HT-29 (cell line): ENCODE measurements around the genes AZGP1, COPS6, MBLAC1 and GIGYF1.

DNA sequence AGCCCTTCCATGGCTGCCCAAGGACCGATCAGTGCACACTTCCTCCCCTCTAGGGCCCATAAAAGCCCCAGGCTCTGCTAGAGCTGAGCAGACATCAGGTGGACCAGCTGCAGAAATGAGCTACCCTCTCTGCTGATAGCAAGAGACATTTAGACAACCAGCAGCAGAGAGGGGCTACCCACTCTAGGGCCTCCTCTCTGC is 4.5 kb upstream of the CYP3A43 start:
- RAMPAGE, long total RNA = no peak

DNA sequence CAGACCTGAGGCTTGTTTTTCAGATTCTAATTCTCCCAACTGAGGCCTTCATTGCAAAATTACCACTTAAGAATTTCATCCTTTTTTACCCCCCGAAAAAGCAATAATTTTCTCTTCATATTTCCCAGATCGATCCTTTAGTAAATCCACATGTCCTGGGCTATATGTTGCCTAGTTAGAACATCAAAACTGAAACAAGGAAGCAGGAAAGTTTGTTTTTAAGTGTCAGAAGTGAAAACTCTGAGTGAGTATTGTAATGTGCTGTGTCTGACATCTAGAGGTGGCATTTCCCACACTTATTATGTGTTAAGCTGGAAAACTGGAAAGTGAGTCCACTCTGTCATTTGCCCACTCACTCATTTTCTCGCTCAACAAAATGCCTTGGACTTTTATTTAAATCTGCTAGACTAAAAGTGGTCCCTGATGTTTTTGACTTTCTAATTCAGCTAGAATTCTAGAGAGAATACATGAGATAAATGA is 10.1 kb downstream of the CYP3A43 start:
- RAMPAGE, long total RNA = no peak

DNA sequence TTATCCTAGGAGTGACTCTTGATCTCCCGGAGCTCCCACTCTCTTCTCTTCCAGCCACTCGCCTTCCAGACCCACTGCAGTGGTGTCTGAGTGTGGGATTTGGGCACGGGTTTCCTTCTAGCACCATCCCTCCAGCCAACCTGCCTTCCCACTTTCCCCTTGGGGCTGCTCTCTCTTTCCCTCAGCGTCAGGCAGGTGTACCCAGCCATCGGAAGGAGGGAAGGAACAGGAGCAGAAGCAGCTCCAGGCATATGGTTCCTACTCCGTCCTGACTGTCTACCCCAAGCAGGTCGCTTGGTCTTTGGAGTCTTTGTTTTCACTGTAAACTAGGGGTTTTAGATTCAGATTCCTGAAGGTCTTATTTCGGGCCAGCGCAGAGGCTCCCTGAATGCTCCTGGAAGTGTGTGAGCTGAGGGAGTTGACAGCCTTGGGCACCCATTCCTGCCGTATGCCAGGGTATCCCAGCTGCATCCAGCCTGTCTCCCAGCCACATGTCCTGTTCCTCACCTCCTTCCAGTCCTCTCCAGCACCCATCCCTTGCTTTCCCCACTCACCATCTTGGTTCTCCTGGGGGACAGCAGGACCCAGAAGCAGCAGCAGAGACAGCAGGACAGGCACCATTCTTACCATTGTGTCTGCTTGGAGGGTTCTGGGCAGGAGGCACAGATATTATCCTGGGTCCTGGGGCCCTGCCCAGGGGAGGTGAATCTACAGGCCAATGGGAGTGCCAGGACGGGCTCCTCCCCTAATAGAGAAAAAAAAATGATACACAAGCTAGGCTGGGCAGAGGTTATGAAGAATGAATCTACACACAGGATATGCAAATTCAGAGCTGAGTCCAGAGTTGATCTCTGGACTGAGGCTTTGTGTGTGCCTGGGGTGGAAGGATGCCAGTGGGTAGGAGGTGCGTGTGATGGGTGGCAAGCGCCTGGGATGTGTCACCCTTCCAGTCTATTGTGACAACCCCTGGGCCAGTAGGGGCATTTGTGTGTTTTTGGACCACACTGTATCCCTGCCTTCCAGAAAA is at the start of gene AZGP1:
Gene AZGP1, minus strand, starts transcription at position 641 of the 1,027 bp plus-strand sequence.
- RAMPAGE, long total RNA = no peak

- RAMPAGE, long total RNA = no peak
Measured at GRCh38 chr7:100029795-100030084, 14.3 kb downstream of the ZKSCAN1 start.

- RAMPAGE, long total RNA = no peak
Measured at GRCh38 chr7:100088214-100088802, 461 bp upstream of the COPS6 start.

DNA sequence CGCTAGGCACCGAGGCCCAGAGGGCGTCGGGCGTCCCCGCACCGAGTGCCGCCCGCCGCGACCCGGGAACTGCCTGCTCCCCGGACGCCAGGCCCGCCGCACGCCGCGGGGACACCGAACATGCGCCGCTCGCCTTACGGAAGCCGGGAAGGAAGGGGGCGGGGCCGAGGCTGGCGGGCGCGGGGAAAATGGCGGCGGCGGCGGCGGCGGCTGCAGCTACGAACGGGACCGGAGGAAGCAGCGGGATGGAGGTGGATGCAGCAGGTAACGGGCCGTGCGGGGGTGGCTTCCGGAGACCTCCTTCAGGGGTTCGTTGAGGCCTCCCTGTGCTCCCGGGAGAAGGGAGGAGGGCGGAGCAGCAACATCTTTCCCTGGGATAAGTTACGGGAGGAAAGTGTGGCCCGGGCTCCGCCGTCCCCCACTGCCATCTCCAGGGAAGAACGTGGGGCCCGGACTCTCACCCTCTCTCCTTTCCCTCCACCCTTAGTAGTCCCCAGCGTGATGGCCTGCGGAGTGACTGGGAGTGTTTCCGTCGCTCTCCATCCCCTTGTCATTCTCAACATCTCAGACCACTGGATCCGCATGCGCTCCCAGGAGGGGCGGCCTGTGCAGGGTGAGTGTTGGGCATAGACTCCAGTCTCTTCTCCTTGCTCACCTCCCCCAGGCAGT is at the start of gene COPS6:
Gene COPS6, plus strand, starts transcription at position 167 of the 669 bp plus-strand sequence.
- RAMPAGE, long total RNA = start-site peak on the plus strand centred at position 181 of the sequence, 11 bp wide, 172 and 88 reads in 2 replicates

DNA sequence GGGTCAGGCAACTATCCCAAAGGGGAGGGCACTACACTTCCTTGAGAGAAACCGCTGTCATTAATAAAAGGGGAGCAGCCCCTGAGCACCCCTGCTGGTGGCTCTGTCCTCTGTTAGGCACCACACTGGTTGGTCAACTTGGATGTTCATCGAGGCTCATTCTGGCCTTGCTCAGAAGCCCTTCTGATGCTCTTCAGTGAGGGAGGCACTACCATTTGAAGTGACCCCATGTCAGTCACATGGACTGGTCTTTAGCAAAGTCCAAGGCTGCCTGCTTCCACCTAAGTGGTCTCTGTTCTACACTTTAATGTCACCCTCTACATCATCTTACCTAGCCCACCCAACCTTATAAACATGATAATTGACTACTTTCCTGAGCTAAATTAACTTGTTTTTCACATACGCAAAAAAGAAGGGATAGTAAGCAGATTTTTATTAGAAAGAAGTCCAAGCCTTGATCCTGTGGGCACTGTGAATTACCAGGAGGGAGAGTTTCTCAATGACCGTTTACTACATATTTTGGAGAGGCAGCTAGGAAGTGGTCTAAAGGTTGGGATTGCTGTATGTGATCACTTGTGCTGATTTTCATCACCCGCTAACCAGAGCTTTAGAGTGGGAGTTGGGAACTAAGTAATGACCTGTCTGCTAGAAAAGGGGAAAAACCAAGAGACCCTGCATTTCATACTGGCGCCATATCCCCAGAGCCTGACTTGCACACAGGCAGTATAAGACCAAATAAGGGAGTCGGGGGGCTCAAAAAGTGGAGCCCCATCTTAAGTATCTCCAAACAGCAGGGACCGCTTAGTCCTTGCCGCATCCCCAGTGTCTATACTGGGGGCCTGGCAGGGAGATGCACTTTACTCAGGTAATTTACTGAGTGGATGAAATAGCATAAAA is 3.3 kb downstream of the COPS6 start:
- RAMPAGE, long total RNA = no peak

DNA sequence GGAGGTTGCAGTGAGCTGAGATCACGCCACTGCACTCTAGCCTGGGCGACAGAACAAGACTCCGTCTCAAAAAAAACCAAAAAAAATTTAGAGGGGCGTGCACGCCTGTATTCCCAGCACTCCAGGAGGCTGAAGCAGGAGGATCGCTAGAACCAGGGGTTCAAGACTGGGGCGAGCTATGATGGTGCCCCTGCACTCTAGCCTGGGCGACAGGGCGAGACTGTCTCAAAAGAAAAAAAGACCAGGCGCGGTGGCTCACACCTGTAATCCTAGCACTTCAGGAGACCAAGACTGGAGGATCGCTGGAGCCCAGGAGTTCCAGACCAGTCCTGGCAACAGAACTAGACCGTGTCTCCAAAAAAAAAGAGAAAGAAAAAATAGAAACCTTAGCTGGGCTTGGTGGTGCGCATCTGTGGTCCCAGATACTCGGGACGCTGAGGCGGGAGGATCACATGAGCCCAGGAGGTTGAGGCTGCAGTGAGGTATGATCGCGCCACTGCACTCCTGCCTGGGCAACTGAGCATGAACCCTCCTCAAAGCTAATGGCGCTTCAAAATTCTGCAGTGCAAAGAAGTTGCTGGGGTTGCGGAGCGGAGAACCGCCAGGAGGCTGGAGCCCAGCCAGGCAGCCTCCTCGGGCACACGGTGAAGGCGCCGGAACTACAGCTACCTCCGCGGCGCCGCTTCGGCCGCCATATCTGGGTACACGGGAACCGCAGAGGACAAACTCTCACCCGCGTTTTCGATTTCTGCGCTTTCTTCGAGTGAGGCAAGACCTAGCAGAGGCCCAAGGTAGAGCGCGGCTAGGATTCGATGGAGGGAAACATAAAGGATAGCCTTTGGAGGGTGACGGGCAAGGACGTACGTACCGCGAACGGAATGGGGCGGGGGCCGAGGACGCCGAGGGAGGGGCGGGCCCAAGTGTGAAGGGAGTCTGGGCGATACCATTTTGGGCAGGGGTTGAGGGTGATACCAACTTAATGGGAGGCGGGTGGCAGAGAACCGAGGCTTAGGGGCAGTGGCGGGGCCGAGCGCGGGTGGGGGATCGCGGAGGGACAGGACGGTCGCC is at the start of gene MBLAC1:
Gene MBLAC1, plus strand, starts transcription at position 694 of the 1,068 bp plus-strand sequence.
- RAMPAGE, long total RNA = no peak

DNA sequence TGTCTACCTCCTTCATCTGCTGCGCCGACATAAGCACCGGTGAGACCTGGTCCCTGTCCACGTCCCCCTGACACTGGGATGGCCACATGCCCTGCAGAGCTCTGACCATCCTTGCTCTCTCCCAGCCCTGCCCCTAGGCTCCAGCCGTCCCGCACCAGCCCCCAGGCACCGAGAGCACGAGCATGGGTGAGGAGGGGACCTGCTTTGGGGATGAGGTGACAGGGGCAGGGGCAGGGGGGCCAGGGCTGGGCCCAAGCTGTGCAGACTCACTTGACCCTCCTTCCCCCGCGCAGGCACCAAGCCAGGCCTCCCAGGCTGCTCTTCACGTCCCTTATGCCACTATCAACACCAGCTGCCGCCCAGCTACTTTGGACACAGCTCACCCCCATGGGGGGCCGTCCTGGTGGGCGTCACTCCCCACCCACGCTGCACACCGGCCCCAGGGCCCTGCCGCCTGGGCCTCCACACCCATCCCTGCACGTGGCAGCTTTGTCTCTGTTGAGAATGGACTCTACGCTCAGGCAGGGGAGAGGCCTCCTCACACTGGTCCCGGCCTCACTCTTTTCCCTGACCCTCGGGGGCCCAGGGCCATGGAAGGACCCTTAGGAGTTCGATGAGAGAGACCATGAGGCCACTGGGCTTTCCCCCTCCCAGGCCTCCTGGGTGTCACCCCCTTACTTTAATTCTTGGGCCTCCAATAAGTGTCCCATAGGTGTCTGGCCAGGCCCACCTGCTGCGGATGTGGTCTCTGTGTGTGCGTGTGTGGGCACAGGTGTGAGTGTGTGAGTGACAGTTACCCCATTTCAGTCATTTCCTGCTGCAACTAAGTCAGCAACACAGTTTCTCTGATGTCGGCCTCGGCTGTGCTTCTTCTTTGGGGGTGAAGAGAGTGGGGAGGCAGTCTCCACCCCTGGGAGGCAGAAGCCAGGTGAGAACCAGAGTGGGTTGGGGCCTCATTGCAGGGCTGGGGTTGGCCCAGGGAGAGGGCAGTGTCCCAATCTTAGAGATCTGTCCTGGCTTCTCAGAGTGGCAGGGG is 1.2 kb downstream of the PVRIG start:
- RAMPAGE, long total RNA = no peak

GRCh38 chr7:100358710-100359142 is 809 bp downstream of the PILRB start:
- RAMPAGE, long total RNA = no peak

DNA sequence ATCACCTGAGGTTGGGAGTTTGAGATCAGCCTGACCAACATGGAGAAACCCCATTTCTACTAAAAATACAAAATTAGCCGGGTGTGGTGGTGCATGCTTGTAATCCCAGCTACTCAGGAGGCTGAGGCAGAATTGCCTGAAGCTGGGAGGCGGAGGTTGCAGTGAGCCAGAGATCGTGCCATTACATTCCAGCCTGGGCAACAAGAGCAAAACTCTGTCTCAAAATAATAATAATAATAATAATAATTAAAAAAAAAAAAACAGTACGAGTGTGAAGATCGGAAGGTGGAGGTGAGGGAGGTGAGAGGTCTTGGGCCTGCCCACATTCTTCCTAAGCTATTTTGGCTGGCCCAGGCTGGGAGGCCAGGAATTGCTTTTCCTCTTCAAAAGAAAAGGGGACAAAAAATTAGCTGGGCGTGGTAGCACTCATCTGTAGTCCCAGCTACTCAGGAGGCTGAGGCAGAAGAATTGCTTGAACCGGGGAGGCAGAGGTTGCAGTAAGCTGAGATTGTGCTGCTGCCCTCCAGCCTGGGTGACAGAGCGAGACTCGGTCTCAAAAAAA is 3.8 kb upstream of the PPP1R35 start:
- RAMPAGE, long total RNA = no peak

DNA sequence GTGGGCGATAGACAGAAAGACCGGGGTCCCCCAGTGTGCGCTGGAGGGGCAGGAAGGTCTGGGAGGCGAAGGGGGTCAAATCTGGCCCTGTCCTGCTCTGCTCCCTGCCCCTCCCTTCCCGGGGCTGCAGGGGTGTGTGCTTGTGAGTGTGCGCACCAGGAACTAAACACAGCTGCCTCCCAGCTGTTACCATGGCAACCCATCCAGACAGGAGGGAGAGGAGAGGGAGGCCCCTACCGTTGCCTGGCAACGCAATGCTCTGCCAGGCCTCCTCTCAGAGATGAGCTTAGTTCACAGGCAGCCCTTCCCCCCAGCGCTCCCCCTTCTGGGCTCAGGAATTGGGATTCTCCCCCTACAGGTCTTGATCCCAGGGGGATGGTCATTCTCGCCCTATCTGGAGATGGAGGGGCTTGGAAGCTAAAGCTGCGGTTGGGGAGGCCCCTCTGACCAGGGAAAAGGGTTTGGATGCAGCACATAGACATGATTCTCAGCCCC is 6.1 kb downstream of the NYAP1 start:
- RAMPAGE, long total RNA = no peak

GRCh38 chr7:100555541-100556114 is 16.6 kb downstream of the AGFG2 start:
- RAMPAGE, long total RNA = no peak

- RAMPAGE, long total RNA = no peak
Measured at GRCh38 chr7:100565814-100566276, 7.9 kb downstream of the SAP25 start.

- RAMPAGE, long total RNA = no peak
Measured at GRCh38 chr7:100583072-100584173, 2.5 kb downstream of the LRCH4 start.

DNA sequence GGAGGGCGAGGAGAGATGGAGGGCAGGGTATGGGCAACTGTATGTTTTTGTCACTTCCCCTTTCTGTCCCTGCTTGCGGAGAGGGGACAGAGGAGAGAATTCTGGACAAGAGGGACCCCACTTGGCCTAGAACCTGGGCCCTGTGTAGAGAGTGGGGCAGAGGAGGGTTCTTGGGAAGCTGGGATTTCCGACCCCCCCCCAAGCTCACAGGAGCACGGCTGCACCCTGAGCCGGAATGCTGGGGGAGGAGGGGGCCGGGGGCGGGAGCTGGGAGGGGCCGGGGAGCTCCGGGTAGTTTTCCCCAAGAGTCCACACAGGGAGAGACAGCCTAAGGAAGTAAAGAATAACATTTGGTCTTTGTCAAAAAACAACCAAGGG is 1.8 kb downstream of the LRCH4 start:
- RAMPAGE, long total RNA = no peak

- RAMPAGE, long total RNA = no peak
Measured at GRCh38 chr7:100626084-100627433, 14.2 kb downstream of the MOSPD3 start.

- RAMPAGE, long total RNA = no peak
Measured at GRCh38 chr7:100693598-100694741, at the start of gene GIGYF1. Gene GIGYF1 (minus strand): TSS chr7:100694250.

- RAMPAGE, long total RNA = no peak
Measured at GRCh38 chr7:100720922-100721729, 858 bp downstream of the EPO start.

DNA sequence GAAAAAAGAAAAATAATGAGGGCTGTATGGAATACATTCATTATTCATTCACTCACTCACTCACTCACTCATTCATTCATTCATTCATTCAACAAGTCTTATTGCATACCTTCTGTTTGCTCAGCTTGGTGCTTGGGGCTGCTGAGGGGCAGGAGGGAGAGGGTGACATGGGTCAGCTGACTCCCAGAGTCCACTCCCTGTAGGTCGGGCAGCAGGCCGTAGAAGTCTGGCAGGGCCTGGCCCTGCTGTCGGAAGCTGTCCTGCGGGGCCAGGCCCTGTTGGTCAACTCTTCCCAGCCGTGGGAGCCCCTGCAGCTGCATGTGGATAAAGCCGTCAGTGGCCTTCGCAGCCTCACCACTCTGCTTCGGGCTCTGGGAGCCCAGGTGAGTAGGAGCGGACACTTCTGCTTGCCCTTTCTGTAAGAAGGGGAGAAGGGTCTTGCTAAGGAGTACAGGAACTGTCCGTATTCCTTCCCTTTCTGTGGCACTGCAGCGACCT is 2.2 kb downstream of the EPO start:
- RAMPAGE, long total RNA = no peak